Measurements from ENCODE around the gene PDCD2.

DNA sequence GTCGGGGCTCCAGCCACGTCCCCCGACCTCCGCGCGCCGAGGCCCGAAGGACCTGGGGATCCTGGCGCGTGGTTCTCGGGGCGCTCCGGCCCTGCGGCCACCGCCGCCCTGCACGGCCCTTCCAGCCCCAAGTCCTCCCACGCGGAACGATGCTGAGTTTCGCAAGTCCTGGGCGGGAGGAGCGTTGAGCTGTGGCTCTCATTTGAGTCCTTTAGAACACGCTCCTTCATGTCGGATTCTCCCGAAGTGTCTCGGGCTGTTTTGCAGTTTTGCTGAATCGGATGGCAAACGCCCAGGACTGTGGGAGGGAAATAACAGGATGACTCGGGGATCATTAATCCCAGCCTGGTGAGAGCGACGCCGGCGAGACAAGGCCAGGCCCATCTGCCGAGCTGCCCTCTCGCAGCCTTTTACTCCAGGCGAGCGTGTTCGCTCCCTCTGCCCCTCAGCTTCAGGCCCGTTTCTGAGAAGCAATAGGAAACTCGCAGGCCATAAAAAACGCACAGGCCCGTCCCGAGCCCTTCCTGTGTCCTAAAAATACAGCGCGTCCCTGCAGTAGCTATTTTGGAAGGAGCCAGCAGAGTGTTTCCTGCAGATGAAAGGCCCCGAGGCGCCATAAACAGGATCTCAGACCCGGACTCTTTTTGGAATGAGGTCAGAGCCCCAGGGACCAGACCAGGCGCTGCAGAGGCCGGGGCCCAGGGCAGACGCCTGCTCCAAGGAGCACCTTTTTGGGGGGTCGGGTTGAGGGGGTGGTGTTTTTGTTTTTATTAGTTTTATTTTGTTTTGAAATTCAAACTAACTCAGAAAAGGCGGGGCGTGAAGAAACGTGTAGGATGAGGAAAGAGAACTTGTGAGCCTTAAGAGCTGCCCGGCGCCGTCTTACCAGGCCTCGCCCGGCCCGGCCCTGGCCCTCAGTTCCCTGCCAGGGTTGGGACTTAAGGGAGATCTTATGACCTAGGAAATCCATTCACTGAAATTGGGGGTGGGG is 153.4 kb downstream of the DLL1 start:
- RRBS: 33% methylated on average over 3 of the region's 62 CpGs

- RRBS: no CpG with 5 or more reads among the region's 1 CpG
Measured at GRCh38 chr6:170179342-170179503, 111.7 kb downstream of the DLL1 start.

DNA sequence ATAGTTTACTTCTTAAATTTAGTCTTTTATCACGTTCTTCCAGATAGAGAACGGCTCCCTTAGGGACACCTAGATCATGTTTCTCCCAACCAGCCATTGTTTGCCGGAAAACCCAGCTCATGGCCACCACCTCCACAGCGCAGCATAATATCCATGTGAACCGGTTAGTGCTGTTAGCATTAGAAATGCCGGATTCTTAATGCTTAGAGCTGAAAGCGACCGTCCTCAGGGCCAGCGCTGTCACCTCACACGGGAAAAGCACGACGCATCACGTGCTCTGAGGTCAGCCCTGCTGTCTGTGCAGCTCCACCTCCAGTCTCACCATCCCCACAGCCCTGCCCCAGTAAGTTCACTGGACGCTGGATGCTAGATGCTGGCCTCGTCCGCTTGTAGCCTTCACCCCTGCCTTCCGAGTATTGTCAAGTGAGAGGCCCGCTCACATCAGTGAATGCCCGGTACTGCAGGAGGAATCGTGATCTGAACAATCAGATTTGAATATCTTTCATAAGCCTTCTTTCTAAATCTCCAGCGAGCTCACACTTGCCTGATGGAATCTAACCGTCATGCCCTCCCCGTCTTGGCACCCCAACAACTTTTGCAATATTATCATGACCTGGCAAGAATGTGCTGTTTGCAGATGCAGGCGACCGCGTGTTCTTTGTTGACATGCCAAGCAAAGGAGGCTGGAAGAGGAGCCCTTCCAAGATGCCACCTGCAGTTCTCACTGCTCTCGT is 65.0 kb downstream of the DLL1 start:
- RRBS: no CpG with 5 or more reads among the region's 27 CpGs

DNA sequence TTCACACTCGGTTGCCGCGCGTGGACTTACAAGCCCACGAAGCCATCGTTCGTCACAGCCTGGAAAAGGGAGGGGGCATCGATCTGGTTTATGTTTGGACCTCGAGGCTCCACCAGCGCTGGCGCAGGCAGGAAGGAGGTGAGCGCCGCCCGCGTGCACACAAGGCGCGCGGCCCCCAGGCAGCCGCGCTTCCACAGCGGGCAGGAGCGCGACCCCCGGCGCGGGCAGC is 4.4 kb upstream of the DLL1 start:
- RRBS: 8% methylated on average over 3 of the region's 26 CpGs

- RRBS: no CpG with 5 or more reads among the region's 3 CpGs
Measured at GRCh38 chr6:170533739-170534565, 19.2 kb downstream of the PSMB1 start.

GRCh38 chr6:170578474-170579670 is 5.6 kb downstream of the PDCD2 start:
- RRBS: no CpG with 5 or more reads among the region's 3 CpGs

GRCh38 chr6:170579671-170580552 is 4.5 kb downstream of the PDCD2 start:
- RRBS: no CpG with 5 or more reads among the region's 7 CpGs

- RRBS: 2% methylated on average over 59 of the region's 94 CpGs
Measured at GRCh38 chr6:170583885-170584986, at the start of gene PDCD2. PDCD2 (minus strand) TSS chr6:170584637.

Measured in GM06990 (cell line).